Mesenchymal stem cell of the bone marrow (primary cell): ENCODE measurements around the gene TUFM.

DNA sequence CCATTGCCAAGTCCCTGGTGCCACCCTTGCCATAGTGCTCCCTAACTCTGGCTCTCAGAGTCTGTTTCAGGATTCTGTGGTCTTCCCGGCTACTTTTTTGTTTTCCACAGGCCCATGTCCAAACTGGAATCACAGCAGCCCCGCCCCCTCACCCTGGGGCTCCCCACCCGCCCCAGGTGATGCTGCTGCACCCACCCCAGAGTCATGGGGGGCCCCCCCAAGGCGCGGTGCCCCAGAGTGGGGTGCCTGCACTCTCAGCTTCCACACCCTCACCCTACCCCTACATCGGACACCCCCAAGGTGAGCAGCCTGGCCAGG, 10.4 kb downstream of the TUFM start:
- CAGE, long polyA plus RNA, result no peak

DNA sequence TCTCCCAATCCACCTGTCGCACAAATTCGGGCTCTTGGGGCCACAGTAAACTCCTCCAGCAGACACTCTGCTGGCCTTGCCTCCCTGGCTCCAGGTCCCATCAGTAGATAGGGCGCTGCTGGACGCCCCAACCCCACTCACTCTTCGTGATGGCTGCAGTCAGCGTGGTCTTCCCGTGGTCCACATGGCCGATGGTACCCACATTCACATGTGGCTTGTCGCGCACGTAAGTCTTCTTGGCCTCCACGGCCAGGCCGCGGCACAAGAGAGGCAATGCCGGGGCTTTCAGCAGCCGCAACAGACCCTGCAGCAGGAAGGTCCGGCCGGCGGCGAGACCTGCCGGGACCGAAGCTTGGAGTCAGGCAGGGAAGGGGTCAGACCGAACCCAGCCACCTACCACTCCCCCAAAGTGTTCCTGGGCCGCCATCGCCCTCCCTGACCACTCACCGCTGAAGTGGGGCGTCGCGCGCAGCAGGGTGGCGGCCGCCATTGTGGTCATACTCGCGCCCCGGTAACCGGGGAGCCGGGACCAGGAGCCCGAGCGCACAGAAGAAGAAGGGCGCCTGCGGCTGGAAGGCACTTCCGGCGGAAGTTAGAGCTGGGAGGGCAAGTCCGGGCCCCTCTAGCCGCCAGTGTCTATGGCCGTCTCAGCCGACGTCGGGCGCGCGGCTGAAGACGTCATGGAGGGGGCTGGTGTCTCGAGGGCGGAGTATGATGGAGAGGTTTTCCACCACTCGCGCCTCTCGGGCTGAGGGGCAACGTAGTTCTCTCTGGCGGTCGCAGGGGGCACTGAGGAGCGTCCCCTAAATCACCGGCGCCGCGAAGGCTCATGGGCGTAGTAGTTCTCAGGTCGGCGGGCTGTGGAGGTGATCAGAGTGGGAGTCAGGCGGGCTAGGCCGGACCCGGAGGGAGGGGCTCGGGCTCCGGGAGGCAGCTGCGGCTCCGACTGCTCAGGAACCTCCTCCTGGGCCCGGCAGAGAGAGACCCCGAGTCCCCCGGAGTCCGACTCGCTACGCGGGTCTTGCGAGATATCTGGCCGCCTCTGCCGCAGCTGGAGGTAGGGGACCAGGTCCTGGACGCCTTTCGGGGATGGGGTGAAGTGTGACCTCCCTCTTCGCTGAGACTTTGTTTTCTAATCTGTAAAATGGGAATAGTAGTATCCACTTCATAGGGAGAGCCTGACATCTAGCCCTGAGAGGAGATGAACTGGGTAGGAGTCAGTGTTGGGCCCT, at the start of gene TUFM:
Gene TUFM, minus strand, starts transcription at position 578 of the 1,232 bp plus-strand sequence.
- CAGE, long polyA plus RNA, result start-site peak on the minus strand centred at position 558 of the sequence, 20 bp wide, 82 and 26 reads in 2 replicates

- CAGE, long polyA plus RNA, result no peak
These were observed 10.5 kb upstream of the SPNS1 start for GRCh38 chr16:28963930-28964664.

- CAGE, long polyA plus RNA, result no peak
These were observed 23.2 kb downstream of the LAT start for GRCh38 chr16:29007803-29008606.

- CAGE, long polyA plus RNA, result no peak
These were observed 129.8 kb downstream of the LAT start for GRCh38 chr16:29114399-29115387.

DNA sequence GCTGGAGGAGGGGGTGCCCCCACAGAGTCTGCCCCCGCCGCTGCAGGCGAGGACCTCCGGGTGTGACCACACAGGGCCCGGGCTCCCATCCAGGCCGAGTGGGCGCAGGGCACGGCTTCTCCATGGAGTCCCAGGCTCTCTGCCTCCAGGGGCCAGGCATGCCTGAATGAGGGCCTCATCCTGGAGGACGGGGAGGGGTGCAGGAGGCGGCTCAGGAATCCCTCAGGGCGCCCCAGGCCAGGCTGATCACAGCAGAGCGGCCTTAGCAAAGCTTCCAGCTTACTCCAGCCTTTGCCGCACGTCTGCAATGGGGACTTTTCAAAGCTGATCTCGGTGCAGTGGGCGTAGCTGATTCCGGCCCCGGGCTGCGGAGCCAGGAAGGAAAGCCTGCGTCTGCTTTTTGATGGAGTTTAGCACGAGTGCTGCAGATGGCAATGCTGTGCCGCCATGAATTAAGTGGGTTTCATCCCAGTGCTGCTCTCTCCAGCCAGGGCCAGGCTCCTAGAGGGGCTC, 146.5 kb downstream of the LAT start:
- CAGE, long polyA plus RNA, result no peak

GRCh38 chr16:29139349-29140177, 154.7 kb downstream of the LAT start:
- CAGE, long polyA plus RNA, result no peak

GRCh38 chr16:29140313-29140968, 155.6 kb downstream of the LAT start:
- CAGE, long polyA plus RNA, result no peak

DNA sequence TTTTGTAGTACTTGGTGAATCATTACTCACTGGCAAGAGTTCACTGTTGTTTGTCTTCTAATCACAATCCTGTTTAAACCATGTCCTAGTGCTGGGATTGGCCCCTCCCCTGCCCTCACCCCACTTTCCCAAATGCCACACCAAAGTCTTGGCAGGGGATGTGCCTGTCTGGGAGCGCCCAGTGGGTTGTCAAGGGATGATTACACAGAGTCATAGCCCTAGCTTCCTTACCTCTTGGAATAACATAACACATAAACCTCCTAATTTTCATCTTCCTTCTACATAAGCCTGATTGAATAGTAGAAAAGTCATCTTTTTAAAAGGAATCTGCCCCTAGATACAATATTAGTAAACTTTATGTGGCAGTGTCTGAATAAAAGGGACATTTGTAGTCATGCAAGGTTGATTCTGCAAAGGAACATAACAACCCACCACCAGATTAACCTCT, 187.6 kb downstream of the LAT start:
- CAGE, long polyA plus RNA, result no peak

DNA sequence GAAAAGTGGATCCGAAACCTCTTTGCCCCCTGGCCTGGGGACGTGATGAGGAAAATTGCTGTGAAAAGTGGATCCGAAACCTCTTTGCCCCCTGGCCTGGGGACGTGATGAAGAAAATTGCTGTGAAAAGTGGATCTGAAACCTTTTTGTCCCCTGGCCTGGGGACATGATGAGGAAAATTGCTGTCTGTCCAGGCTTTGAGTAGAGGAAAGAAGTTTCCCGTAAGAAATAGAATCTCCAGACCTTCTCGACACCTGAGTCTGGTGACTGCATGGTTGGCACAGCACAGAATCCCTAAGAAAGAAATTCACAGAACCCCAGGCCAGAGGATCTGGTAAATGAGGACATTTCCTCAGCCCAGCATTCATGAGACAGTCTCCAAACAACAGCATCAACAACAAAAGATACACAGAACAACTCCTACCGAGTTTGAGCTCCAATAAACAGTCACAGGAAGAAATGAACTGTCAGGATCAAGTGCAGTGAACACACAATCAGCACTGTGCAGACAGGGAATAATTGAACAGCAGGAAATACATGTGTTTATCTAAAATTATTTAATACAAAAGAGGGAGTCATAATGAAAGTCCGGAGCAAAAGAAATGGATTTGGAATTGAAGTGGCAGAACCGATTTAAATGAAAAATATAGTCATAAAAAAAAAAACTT, 189.0 kb downstream of the LAT start:
- CAGE, long polyA plus RNA, result no peak

- CAGE, long polyA plus RNA, result no peak
These were observed 198.1 kb downstream of the LAT start for GRCh38 chr16:29183006-29183318.

DNA sequence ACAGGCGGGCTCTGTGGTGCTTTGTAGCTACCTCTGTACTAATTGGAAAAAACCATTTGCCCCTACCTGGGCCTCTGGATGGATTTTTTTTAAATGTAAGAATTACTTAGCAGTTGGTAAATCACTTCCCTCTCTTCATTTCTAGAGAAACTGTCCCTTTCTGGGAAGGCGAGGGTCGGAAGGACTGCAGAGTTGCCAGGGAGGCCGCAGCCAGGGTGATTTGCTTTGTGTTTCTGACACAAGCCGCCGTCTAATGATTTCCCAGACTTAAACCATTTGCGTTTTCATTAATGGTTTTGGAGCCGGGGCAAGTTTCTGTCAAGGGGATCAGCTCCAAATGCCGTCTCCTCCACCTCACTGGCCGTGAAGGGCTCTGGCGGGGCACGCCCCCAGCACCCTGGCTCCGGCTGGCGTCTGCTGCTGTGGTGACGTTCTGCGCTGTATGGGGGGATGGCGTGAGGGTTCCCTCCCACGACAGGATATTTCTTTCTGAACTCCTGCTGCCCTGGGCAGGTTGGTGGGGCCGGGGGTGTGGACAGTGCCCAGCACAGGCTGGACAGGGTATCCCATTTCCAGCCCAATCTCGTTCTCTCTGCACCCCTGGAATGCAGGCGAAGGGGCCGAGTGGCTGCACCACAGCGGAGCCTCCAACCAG, 201.8 kb downstream of the LAT start:
- CAGE, long polyA plus RNA, result no peak

DNA sequence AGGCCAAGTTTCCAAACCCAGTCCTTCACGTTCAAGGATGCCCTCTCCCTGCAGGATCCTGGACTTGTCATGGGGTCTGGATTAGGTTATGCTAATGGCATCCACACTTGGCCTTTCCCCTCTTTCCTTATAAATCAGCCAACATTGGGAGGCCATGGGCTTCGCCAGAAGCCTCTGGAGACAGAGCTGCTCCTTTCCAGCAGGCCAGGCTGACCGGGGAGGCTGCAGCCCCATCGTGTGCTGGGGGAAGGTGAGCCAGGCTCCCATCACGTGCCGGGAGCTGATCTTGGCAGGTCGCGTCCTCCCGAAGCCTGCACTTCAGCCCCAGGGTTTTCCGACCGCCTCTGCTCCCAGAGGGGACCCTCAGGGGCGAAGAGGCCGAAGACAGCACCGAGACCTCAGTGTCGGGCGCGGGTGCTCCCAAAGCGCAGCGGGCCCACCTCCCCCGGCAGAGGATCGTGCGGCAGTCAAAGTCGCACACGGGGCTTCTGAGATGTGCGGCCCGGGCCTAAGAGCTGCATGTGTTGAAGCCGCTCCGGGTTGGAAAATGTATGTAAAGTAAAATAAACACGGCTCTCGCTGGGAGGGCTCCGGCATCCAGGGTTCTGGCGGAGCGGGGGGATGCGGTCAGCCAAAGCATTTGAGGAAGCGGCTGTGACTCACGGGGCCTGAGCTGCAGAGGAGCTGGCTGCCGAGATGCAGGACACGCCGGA, 186.1 kb downstream of the NPIPB11 start:
- CAGE, long polyA plus RNA, result no peak

DNA sequence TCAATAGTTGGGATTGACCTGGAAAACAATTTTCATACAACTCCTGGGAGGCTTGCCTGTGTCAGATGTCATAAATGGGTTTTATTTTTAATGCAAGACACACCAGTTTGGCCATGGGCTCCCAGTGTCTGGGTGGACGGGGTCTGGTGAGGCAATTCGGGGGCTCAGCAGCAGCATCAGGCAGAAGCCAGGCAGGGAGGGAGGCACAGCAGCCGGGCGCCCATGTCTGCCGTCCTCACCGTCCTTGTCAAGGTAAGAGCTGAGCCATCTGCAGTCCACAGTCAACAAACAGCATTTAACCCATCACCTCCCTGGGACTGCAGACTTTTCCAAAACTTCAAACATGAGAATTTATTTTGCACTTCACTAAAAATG, 150.5 kb downstream of the NPIPB11 start:
- CAGE, long polyA plus RNA, result no peak

DNA sequence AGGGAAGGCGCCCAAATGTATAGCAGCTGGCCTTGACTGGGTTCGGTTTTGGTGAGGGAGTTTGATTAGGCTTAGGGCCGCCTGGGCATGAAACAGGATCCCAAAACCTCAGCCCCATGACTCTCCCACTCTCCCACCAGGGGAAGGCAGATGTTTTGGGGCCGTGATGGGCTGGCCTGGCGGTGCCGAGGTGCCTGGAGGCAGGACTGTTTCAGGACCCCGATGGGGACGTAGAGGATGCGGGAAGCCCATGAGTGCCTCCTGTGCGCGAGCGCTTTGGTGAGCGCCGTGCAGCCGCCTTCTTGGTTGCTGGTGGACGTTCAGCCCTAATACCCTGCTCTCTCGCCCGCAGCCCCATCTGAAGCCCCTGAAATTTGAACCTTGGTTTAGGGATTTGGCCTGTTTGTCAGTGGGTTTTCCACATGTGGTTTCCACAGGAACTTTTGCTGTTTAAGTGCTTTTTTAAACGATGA, 145.9 kb downstream of the NPIPB11 start:
- CAGE, long polyA plus RNA, result no peak

GRCh38 chr16:29292750-29293476, 113.6 kb downstream of the NPIPB11 start:
- CAGE, long polyA plus RNA, result no peak

DNA sequence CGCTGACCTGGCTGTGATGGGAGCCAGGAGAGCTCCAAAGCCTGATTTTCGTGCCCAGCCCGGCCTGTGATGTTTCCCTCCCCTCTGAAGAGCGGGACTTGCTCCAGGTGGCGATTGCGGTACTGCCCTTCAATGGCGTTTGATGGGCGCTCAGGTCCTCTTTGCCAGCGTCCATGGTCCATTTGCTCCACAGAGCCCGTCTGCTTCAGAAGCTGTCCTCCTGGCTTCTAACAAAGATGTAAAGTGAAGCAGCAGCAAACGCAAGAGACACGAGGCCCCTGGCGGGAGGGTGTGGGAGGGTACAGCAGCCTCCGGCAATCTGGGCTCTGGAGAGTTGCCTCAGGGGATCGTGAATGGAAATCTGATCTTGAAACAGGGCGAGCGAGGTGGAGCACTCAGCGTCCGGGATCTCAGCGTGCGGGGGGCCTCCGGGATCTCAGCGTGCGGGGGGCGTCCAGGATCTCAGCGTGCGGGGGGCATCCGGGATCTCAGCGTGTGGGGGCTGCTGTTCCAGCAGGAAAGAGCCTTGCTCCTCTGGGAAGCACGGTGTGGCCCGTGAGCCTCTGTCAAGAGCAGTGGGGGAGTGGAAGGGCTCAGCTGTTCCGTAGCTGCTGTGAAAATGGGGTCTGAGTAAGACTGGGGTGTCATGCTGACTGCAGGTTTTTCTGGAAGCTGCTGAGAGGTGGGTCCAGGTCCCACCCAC, 93.3 kb downstream of the NPIPB11 start:
- CAGE, long polyA plus RNA, result no peak

DNA sequence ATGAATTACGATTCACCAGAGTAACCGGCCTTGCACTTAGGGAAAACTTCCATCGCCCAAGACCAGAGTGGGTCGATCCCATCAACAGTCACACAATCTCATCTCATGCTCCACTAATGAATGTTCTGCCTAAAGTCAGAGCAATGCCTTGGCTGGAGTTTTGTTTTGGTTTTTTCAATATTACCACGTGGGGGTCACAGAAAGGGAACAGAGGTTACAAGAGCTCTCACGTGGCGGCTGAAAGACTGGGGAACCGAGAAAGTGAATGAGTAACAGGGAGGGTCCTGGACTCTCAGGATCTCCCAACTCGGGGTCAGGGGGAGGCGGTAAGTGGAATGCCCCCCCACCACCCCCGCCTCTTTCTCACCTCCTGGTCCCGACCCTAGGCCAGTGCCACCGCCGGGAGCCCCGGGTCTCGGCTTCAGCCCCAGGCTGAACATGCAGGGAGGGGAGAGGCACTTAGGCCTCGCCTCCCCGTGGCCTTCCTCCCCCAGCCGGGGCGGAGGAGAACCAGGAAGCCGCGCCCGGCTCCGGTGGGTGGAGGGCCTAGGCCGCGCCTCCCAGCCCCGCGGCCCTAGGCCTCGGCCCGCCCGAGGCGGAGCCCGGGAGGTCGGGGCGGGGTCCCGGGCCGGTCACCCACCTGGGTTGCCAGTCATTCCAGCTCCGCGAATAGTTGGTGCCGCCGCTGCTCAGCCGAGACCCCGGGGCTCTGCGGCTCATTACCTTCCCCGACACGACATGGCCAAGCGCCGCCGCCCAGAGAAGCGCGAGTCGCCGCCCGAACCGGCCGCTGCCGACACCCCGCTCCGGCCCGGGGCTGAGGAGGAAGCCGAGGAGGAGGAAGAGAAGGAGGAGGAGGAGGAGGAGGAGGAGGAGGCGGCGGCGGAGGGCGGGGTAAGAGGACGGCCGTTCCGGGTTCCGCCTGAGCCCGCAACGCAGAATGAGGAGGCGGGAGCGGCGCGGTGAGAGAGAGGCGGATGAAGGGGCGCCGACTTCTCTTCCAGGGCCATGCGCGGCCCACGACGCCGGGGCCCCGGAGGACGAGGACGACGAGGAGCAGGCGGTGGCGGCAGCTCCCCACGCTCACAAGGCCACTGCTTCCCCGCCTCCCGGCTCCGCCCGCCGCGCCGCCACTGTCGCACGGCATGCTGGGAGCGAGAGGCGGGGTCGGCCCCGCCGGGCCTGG, 68.4 kb upstream of the SPN start:
- CAGE, long polyA plus RNA, result no peak

DNA sequence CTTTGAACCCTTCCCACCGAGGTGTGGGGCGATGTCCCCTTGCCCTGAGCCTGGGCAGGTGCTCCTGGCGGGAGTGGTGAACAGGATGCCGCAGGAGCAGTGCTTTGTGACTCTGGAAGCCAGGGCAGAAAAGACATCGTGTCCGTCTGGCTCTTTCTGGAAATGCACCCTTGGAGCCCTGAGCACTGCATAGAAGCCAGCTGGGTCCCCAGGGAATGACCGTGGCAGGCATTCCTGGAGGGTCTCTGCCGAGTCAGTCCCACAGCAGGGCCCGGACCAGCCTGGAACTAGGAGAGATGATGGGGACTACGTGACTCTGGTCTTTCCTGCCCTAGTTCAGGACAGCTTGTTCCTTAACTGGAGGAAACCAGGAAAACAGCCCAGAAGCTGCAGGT, 33.7 kb upstream of the SPN start:
- CAGE, long polyA plus RNA, result no peak

- CAGE, long polyA plus RNA, result no peak
These were observed 18.3 kb downstream of the QPRT start for GRCh38 chr16:29697186-29697809.